Right lobe of liver (tissue), 4 donors: ENCODE measurements around a stretch of chr10.

GRCh38 chr10:11204372-11205121 lies 186.9 kb downstream of the CELF2 start:
- PRO-cap, 4 experiments, result no peak in any of the 4 experiments
- RAMPAGE, long total RNA, 2 experiments, result no peak in any of the 2 experiments

DNA sequence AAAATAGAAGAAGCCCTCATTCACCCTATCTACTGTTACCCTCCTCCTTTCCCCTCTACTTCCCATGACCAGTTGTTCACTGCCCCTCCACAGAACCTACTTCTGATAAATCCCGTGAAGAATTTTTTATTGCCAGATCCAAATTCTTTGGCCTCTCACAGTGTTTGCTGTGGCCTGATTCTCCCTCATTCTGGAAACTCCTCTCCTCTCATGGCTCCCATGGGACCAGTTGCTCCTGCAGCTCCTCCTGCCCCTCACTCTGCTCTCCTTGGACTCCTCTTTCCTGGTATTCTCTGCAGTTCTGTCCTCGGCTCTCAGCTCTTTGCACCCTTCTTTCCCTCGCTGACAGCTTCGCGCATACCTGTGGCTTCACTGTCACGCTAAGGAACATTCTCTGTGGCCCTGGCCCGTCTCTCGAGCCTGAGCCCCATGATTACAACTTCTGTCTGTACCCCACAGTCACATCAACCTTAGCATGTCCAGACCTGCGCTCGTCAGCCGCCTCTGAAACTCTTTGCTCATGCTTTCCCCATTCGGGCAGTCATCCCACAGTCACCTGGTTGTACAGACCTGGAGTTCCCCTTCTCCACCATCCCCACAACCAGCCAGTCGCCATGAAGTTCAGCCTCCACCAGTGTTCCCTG lies 228.9 kb downstream of the CELF2 start:
- PRO-cap, 4 experiments, result no peak in any of the 4 experiments
- RAMPAGE, long total RNA, 2 experiments, result no peak in any of the 2 experiments

DNA sequence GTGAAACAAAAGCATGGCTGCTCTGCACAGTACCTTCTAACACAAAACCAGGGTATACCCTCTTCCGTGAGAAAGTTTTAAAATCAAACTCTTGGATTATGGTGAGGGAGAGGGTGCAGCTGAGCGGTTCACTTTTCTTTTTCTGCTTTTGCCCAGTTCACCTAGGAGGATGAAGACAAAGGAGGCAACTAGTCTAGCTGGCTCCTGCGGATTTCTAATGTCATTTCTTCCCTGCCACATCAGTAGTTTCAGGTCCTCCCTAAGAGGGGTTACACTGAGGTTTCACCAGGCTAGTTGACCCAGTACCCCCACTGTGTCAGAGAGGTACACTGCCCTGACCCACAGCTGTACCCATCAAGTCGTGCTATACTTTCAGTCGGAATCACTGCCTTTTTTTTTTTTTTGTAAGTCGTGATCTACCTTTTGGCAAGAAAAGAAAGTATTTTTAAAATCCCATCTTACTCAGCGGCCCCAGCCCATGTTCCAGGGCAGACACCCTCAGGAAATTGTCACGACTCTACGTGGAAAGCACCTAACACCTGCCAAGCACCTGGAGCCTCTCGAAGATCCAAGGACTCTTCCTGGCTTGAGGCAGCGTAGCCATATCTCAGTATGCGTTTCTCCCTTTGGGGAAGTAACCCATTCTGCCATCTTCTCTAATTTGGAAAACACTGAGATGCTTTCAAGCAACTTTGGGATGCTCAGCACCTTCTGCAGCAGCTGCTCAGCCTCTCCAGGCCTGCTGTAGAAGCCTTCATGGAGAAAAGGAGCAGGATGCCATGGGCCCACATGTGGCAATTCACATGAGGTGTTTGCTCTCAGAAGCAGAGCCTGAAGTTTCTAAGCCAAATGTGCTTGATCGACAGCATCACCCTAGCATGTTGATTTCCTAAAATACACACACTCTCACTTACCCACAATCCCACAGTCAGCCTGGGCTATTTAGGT lies 243.6 kb downstream of the CELF2 start:
- PRO-cap, 4 experiments, result no peak in any of the 4 experiments
- RAMPAGE, long total RNA, 2 experiments, result no peak in any of the 2 experiments

DNA sequence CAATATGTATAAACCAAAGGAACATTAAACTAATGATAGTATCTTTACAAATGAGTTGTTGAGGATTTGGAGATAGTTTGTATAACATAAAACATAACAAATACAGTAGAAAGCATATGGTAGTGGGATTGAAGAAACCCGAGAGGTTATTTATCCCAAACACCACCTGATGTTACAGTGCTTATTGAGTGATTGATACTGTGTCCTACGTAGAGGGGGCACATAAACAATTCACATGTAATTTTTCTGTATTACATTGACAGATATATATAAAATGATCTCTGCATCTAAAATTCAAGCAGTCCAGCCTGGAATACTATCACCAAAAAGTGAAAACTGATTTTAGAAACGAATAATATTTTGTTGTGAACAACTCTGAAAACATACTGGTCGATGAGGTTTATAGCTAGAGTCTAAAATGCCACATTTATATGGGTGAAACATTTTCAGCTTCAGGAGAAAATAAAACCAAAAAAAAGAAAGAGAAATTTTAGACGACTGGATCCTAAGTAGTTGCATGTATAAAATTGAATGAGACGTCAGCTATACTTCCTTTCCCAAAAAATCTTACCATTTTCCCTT lies 260.1 kb downstream of the CELF2 start:
- PRO-cap, 4 experiments, result no peak in any of the 4 experiments
- RAMPAGE, long total RNA, 2 experiments, result no peak in any of the 2 experiments

DNA sequence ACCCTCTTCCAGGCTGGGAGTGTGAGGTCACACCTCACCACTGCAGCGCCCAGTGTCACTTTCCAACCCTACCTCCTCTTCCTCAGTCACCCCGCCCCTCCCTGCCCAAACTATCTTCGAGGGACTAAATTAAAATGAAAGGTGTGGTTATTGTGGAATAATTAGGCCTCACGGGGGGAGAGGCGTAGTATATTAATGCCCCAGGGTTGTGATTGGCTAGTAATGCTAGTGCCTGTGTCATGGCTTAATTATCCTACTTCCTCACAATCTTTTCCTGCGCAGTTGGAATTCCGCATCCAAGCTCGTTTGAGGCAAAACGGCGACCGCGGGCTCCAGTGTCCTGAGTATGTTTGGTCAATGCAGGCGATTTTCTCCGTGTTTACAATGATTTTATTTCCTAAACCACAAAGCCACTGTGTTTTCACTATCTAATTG lies 282.8 kb downstream of the CELF2 start:
- PRO-cap, 4 experiments, result no peak in any of the 4 experiments
- RAMPAGE, long total RNA, 2 experiments, result no peak in any of the 2 experiments

DNA sequence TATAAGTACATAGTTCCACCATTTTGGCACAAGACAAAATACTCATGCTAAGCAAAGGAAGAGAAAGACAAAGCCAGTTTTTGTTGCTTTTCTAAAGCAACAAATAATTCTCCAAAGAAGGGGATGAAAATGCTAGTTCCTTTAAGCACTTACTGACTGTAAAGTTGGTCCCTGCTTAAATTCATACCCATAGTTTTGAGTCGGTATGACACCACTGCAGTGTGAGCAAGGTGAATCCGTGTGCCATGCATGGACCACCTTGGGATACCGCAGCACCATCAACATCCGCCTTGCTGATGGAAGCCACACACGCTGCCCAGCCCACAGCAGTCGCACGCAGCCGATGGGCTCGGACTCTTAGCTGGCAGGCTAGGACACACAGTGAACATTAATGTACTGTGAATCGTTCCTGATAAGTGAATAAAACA lies 275.6 kb downstream of the USP6NL start:
- PRO-cap, 4 experiments, result no peak in any of the 4 experiments
- RAMPAGE, long total RNA, 2 experiments, result no peak in any of the 2 experiments

DNA sequence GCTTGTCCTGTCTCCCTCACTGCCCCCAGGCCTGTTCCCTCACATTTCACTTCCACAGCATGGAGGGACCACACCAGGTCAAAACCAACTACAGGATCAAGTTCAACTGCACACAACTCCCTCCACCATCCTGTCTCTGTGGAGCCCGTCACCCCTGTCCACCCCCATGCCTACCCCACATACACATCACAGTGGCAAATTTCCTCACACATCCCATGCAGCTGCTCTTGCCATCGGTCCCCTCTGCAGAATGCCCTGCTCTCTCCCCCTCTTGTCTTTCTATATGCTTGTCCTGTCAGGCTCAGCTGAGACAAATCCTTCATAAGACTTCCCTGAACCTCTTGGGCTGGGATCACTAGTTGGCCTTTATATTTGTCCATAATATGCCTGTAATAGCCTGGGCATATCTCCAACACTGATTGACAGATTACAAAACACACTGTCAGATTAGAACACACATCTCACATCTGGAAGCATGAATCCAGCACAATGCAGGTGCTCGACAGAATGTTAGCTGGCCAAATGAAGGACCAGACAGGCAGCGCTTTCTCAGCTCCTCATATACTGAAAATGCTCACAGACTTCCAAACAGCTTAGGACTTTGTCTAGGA lies 153.9 kb downstream of the USP6NL start:
- PRO-cap, 4 experiments, result peak in 3 of 4 experiments; most common minus-strand start position 114 of the sequence (in 1)
- RAMPAGE, long total RNA, 2 experiments, result no peak in any of the 2 experiments

GRCh38 chr10:11463076-11464065 lies 148.1 kb downstream of the USP6NL start:
- PRO-cap, 4 experiments, result no peak in any of the 4 experiments
- RAMPAGE, long total RNA, 2 experiments, result start-site peak on the minus strand in 1 of 2 experiments, at chr10:11463369-11463835 at its widest, 5 to 17 reads per replicate

DNA sequence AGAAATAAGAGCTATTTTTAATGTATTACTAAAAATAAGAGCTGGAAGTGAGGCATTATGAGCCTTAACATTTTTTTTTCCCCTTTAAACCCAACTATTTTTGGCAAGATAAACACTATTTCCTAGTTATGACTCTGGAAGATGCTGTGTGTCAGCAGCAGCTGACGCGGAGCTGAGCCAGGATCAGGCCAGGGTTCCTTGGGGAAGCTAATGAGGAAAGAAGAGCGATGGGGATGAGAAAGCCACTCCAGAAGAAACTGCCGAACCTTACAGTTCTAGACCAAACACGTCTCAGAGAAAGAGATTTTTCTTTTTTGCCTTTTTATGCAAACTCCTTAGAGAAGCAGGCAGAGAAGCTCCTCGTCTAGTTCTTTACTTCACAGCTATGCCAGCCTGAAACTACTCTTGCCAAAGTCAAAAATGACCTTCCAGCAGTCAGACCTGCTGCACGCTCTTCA lies 85.9 kb downstream of the USP6NL start:
- PRO-cap, 4 experiments, result peak in 4 of 4 experiments; most common plus-strand start position 245 of the sequence (in 4); most common minus-strand start position 253 of the sequence (in 1)
- RAMPAGE, long total RNA, 2 experiments, result no peak in any of the 2 experiments

GRCh38 chr10:11561346-11561949 lies 50.0 kb downstream of the USP6NL start:
- PRO-cap, 4 experiments, result no peak in any of the 4 experiments
- RAMPAGE, long total RNA, 2 experiments, result start-site peak on the minus strand in 1 of 2 experiments, at chr10:11561309-11562087 at its widest, 12 reads per replicate

DNA sequence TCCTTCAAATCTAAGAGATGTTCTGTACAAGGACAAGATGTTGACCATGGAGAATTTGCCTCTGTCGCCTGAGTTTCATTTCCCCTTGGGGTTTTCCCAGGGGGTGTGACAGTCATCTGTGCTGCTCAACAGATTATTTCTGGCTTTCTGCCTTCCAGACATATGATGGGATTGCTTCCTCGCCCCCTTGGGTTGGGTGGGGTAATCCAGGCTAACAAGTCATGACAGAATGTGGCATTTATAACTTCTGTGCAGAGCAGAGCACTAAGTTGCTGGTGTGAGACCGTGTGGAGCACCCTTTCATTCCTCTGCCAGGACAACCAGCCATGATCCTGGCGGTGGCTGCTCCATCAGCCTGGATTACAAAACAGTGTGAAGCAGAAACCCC lies 13.6 kb upstream of the USP6NL start:
- PRO-cap, 4 experiments, result peak in 2 of 4 experiments; most common plus-strand start position 267 of the sequence (in 2)
- RAMPAGE, long total RNA, 2 experiments, result no peak in any of the 2 experiments

GRCh38 chr10:11684027-11684629 lies 58.1 kb upstream of the ECHDC3 start:
- PRO-cap, 4 experiments, result no peak in any of the 4 experiments
- RAMPAGE, long total RNA, 2 experiments, result no peak in any of the 2 experiments

- PRO-cap, 4 experiments, result no peak in any of the 4 experiments
- RAMPAGE, long total RNA, 2 experiments, result no peak in any of the 2 experiments
Measured at GRCh38 chr10:11737205-11738141, 4.7 kb upstream of the ECHDC3 start.

DNA sequence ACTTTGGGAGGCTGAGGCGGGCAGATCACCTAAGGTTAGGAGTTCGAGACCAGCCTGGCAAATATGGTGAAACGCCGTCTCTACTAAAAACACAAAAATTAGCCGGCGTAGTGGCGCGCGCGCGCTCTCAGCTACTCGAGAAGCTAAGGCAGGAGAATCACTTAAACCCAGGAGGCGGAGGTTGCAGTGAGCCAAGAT lies 876 bp downstream of the NUDT5 start:
- PRO-cap, 4 experiments, result peak in 3 of 4 experiments; most common minus-strand start position 137 of the sequence (in 3)
- RAMPAGE, long total RNA, 2 experiments, result no peak in any of the 2 experiments

DNA sequence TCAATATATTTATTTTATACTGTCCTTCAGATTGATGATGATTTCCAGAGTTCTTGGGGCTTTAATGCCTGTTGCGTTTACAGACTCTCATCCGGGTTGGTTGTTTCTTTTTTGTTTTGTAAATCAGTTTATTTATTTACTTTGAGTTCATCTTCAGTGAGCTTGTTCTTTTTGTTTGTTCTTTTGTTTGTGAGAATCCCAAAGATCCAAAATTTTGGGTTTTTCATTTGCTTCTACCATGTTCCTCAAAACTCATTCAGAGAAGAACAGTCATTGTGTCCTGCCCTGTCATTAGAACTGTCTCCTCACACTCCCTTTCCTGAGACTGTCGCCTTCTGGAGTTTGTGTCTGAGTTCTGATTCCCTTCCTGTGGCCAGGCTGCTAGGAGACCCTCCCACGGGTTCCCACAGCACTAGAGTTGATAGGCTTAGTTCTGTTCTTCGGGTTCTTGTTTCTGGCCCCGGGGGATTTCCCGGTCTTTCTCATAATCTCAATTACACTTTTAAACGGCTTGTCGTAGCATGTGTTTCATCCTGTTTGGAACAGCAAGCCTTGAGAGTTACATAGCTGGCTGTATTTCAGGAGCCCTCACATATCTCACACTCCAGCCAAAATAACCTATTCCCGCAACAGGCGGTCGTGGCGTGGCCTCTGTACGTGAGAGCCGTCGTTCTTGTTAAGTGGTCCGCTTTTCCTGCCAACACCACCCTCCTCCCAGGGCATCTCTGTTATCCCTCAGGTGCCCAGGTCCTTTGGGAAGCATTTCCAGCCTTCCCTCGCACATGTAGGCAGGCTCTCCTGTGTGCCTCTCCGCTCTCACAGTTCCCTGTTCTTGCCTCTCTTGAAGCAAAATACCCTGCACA lies 45.8 kb downstream of the CDC123 start:
- PRO-cap, 4 experiments, result no peak in any of the 4 experiments
- RAMPAGE, long total RNA, 2 experiments, result no peak in any of the 2 experiments

- PRO-cap, 4 experiments, result no peak in any of the 4 experiments
- RAMPAGE, long total RNA, 2 experiments, result no peak in any of the 2 experiments
Measured at GRCh38 chr10:12435930-12436567, 86.7 kb downstream of the CAMK1D start.

GRCh38 chr10:12455798-12456447 lies 106.6 kb downstream of the CAMK1D start:
- PRO-cap, 4 experiments, result peak in 1 of 4 experiments; most common plus-strand start chr10:12456048 (in 1)
- RAMPAGE, long total RNA, 2 experiments, result no peak in any of the 2 experiments

- PRO-cap, 4 experiments, result no peak in any of the 4 experiments
- RAMPAGE, long total RNA, 2 experiments, result no peak in any of the 2 experiments
Measured at GRCh38 chr10:12457779-12458391, 108.5 kb downstream of the CAMK1D start.

- PRO-cap, 4 experiments, result peak in 4 of 4 experiments; most common plus-strand start chr10:12471507 (in 2); most common minus-strand start chr10:12471178 (in 1)
- RAMPAGE, long total RNA, 2 experiments, result no peak in any of the 2 experiments
Measured at GRCh38 chr10:12471080-12471688, 121.8 kb downstream of the CAMK1D start.

GRCh38 chr10:12531255-12531445 lies 181.8 kb downstream of the CAMK1D start:
- PRO-cap, 4 experiments, result peak in 4 of 4 experiments; most common minus-strand start chr10:12531359 (in 4)
- RAMPAGE, long total RNA, 2 experiments, result no peak in any of the 2 experiments